Measurements from ENCODE around the gene OR4D1.

DNA sequence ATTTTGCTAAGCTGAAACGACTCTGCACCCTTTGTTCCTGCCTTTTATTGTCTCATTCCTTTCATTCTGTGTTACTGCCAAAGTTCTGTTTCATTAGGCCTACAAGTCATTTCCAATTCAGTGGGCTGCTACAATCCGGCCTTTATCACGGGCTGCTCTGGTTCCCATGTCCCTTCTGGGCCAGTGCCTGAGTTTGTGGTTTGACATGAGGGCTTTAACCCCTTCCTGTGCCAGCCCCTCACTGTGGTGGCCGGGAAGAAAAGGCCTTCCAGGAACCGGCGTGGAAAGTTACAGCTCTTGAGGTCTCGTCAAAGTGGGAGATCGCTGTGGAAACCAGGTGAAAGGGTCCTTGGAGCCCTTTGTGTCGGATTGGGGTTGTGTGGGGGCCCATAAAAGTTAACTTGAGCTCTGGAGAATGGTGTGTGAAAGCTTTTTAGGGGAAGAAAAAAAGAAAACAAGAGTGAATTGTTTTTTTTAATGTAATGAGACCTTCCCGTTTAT is 150.4 kb downstream of the MSI2 start:
- PRO-cap: bidirectional peak, plus-strand start at position 120 of the sequence, minus-strand start outside the sequence; bidirectional peak, plus-strand start at position 266 of the sequence, minus-strand start at position 177 of the sequence

DNA sequence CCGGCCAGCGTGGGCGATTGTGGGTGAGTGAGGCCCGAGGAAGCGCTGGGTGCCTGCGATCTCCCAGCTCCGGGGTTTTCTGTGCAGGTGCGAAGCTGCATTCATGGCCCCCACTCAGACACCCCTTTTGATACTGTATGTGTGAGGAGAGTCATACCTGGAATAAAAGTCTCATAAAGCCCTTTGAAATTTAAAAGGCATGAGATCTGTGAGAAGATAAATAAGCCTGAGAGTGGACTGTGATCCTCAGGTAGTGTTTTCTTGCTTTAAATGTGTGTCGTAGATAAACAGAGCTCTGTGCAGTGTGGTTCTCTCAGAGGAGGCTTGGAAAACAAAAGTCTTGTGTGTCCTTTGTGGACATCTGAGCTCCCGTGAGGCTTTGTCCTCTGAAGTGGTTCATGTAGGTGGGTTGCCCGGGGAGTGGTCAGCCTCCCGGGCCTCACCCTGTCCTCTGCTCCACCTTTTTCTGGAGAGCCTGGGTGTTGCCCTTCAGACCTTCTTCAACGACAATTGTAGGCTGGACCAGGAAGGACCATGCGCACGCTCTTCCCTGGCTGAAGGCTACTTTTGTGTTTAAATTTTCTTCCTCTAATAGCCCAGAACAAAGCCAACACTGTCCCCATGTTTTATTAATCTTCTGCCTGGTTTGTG is 151.0 kb downstream of the MSI2 start:
- PRO-cap: bidirectional peak, plus-strand start outside the sequence, minus-strand start at position 468 of the sequence

DNA sequence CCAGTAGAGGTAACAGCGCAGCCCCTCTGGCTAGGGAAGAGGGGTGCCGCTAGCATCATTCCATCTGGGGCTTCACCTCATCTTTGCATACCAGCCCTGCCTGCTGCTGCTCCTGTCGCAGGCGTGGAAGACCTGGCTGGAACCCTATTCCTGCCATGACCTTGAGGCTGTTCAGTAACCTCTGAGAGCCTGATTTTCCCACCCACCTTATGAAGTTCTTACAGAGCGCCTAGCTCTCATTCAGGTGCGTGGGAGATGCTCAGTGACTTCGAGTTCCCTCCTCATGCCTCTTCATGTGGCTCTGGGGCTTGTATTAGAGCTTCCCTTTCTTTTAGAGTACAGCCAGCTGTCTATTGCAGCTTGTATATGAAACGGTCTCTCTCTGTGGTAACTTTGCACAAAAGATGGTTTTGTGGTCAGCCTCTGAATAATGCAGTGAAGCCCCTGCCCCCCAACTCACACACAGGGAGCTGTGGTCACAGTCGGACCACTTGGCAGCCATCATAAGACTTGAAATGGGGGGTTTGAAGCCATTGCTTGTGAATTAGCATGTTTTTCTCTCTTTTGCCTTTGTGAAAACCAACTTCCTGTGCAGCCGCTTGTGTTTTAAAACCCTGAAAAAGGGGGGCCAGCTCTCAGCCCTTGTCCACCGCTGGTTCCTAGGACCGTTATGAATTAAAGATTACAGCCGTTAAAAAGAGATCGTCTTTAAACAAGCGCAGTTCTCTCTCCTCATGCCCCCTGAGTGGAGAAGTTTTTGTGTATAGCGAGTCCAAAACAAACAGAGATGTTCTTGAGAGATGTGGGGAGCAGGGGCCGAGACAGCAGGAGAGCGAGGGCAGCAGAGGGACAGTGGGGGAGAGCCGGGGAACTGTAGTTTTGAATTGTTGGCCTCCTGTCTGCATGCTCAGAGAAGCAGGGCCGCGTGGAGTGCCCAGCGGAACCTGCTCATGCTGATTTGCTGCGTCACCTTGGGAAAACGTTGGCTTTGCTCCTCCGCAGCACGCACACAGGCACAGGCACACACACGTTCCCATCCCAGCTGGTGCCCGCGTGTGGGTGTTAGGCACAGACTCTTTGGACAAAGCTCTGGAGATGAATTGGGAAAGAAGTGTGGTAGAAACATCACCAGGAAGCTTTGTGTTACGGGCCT is 198.9 kb downstream of the MSI2 start:
- PRO-cap: bidirectional peak, plus-strand start at position 459 of the sequence, minus-strand start at position 303 of the sequence; bidirectional peak, plus-strand start at position 838 of the sequence, minus-strand start at position 854 of the sequence

GRCh38 chr17:57679526-57680444 is 65.3 kb downstream of the CCDC182 start:
- PRO-cap: no peak

- PRO-cap: no peak
These were observed 3.6 kb downstream of the MRPS23 start for GRCh38 chr17:57846280-57846674.

- PRO-cap: no peak
These were observed 29.6 kb upstream of the MRPS23 start for GRCh38 chr17:57879490-57879859.

- PRO-cap: no peak
These were observed 35.4 kb upstream of the MRPS23 start for GRCh38 chr17:57885147-57885713.

- PRO-cap: no peak
These were observed 41.0 kb upstream of the MRPS23 start for GRCh38 chr17:57890866-57891229.

DNA sequence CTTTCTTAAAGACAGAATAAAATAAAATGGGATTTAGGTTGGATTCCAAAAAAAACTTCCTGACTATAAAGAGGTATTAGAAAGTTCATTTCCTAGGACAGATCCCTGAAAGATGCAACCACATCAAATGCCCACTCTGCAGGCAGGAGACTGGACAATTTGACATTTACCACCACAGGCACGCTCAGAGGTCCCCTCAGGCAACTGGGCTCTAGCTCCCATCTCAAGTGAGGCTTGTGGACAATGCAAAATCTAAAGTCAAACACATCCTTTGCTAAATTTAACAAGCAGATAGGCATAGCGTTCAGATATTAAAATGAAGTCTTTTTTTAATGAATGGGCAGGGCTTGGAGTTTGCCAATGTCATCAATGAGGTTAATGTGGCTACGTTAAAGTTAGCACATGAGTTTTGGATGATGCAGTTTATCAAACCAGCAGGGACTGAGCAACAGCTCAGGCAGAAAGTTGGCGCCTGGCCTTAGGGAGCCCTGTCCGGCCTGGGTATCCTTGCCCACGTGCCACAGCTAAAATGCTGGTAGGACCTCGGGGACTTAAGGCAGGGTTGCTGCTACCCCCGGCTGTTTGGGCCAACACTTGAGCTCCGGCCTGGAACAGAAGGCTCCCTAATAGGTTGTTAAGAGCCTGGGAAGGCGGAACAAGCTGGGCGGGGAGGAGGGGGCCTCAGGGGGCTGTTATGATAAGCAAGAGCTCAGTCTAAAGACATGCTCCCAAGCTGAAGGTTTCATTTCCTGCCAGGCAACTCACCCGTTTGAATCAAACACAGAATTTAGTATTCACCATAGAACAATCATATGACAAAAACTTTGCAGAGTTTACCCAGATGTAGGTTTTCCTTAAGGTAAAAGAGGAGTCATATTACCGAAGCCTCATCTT is 39.8 kb downstream of the CUEDC1 start:
- PRO-cap: bidirectional peak, plus-strand start at position 712 of the sequence, minus-strand start at position 570 of the sequence

DNA sequence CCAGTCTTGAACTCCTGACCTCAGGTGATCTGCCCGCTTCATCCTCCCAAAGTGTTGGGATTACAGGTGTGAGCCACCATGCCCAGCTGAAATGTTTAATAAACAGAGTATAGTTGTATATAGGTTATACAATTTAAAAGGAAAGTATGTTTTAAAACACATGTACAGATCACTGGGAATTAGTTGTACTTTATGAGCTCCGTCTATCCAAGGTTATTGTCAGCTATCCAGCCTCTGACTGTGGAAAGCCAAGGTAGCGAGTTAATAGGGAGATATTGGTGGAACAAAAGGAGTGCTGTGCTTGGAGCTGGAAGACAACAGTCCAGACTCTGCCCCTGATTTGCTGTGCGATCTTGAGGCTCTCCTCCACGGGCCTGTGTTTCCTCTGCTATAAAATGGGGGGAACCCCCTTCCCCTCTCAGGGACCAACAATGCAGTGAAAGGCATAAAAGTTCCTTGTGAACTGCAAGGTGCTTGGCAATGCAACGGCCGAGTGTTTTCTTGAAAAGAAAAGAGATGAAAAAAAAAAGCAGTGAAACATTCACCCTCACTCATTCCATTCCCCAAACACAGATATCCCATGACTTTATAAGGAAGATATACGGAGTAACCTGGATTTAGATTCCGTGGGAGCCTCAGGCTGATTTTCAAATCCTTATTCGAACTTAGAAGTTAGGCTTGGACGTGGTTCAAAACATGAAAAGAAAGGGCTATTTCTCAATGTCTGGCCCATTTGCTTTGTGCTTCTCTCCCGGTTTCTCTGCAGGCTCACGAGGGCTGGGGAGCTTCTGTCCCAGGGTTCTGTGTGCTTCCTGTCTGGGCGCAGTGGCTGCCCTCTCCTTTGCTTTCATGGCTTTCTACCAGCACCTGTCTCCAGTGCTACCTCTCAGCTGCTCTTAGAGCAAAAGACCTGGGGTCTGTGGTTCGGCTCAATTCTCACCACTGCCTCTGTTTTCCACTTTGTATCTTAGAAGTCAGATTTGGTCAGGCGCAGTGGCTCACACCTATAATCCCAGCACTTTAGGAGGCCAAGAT is 34.0 kb downstream of the CUEDC1 start:
- PRO-cap: bidirectional peak, plus-strand start at position 312 of the sequence, minus-strand start at position 242 of the sequence

DNA sequence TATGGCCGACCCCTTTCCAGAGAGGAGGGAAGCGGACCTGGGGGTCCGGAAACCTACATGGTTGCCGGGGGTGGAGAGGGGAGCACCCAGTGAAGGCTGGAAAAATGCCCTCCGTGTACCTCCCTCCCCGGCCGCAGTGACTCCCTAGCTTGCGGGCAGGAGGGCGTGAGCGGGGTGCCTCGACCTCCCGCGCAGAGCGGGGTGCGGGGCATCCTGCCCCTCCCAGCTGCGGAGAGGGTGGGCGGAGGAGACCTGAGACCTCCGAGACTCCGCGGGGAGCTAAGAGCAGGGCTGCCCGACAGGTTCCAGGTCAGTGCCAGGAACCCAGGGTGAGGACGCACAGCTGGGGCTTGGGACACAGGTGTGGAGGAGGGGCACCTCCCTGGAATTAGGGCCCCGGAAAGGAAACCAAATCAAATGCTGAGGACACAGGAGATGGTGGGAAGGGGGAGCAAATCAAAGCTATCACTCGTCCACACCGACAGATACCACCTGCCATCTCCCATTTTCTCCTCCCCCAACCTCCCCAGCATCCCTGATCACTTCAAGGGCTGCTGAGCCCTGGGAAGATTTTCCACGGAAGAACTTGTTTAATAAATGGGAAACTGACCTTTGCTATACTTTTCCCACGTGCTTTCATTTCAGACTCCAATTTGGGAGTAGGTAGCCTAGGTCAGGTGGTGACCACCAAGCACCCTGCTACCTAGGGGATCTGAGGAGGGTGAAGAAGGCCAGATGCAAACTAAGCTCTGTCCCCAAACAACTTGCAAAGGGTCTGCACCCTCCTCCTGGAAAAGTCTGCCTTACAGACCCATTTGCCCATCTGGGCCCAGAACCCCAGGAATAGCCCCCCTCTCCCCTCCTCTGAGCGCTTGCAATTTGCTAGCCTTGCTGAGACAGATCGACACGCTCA is 570 bp upstream of the CUEDC1 start:
- PRO-cap: no peak

- PRO-cap: no peak
These were observed 3.5 kb upstream of the VEZF1 start for GRCh38 chr17:57991313-57992233.

DNA sequence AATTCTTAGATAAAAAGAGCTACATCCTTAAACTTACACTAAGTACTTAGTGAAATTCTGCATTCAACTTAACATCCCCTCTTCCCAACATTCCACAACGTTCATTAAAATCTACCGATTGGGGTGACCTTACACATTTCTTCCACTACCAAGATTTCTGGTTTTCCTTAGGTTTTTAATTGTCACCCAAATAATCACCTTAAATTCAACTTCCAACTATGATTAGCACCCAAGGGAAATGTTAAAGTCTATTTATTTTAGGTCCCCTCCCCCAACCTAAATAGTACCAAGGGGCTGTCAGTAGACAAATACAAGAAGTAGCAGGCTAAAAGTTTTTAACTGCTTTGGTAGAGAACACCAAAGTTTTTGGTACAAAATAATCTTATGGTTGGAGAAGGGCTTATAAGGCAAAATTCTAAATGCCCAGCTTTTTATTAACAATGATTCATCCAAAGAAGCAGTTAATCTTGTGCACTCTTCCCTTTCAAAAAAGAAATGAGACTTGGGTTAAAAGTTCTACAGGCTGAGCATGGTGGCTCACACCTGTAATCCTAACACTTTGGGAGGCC is 4.8 kb downstream of the SRSF1 start:
- PRO-cap: no peak

DNA sequence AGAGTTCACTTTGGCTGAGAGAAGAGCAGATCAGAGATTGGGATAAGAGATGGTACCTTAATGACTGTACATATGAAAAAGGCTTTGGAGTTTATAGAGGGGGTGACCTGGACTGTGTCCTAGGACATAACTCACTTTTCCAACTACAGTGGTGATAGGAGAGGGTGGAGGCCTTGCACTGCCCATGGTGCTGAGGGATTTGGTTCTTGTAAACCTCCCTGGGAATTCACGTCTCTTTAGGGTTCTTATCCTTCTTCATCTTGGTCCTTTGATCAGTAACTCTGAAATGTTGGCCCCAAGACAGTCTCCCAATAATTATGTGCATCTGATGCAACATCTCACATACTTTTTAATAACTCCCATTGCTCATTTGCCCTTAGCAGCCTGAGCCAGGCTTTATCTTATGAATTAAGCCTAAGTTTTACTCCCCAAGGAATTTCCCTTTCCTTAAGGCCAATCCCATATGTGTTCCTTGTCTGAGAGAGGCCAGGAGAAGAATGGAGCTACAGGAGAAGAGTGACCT is at the start of gene OR4D1:
Gene OR4D1, plus strand, starts transcription at position 424 of the 523 bp plus-strand sequence.
- PRO-cap: no peak

DNA sequence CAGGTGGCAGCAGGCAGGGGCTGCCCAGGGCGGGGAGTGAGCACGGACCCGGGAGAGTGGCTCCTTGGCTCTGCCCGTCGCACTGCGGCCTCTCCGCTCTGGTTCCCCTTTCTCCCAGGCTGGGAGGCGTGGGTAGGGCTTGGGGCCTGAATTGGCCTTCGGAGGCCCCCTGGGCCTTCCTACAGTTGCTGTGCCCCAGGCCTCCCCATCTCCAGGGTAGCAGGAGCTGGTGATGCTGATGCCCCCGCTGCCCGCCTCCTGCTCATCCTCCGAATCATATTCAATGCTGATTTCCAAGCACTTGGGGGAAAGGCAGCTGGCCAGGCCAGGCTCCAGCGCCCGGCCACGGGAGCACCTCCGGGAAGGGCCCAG is 20.1 kb downstream of the TSPOAP1 start:
- PRO-cap: no peak

DNA sequence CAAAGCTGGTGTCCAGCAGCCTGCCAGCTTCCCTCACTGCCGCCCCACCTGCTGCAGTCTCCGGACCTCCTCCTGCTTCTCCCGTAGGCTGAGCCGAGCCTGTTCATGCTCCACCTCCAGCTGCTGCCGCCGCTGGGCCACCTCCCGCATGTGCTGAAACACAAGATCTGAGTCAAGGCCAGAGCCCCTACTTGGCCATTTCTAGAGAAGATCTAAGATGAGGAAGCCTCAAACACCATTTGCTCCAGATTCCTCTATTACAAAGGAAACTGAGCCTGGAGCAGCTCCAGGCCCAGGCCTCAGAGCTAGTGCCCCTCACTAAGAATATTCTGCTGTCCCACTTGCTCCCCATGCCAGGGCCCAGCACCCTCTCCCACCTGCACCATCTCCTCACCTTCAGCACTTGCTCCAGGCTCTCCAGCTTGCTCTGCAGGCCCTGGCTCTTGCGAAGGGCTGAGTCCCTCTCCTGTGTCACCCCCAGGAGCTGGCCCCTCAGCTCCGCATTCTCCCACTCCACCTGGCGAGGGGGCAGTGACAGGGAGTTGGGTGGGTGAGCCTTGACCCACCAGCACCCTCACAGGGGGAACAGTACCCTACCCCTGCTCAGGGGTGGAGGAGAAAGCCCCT is 6.2 kb downstream of the TSPOAP1 start:
- PRO-cap: no peak

DNA sequence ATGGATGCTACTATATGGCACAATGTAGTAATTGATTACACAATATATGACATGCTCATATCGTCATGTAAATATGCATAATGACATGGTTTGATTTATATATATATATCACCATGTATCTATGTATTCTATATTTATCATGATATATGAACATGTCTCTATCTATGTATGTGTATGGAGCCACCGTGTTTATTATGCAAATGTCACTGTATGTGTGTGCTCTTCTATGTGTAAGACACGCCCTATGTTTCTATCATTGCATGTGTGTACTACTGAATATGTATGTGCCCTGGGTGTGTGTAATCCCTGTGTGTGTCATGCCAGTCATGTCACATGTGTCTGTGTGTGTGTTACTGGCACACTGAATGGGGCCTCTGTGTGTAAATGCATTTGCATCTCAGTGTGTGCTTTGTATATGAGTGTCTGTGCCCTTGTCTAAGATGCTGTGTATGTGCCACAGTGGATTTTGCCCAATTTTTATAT is 1.5 kb upstream of the TSPOAP1 start:
- PRO-cap: no peak

DNA sequence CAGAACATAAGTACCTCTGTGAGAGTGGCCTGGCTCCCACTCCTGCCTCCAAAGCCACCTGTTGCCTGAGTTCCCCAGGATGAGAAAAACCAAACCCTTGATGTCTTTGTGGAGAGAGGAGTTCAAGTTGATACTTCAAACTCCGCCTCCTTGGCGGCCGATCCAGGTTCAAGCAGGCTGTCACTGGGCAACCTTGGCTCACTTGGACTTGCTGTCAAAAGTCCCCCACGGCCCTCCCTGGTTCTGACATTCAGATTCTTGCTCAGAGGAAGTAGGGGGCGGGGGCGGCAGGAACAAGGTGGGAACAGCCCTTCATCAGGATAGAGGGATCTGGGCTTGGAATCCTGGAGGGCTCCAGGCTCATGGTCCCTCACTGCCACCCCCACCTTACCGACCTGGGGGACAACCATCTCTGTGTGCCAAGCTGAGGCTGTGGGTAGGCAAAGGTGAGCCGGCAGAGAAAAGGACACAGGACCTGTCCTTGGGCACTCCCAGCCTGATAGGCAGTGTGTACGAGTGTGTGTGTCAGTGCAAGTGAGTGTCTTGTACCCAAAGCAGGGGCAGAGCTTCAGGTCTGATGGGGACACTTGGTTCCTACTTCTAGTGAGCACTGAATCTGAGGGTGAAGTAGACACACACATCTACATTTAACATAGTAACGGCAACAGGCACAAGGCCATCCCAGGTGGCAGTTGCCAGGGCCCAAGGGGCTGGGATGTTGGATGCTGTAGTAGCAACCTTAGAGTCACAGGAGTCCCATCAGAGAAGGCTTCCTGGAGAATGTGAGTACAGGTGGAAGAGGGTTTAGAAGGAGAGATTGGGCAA is 6.6 kb upstream of the TSPOAP1 start:
- PRO-cap: no peak

- PRO-cap: bidirectional peak, plus-strand start at chr17:58338334, minus-strand start at chr17:58338162
These were observed 9.5 kb upstream of the TSPOAP1 start for GRCh38 chr17:58337902-58338589.

DNA sequence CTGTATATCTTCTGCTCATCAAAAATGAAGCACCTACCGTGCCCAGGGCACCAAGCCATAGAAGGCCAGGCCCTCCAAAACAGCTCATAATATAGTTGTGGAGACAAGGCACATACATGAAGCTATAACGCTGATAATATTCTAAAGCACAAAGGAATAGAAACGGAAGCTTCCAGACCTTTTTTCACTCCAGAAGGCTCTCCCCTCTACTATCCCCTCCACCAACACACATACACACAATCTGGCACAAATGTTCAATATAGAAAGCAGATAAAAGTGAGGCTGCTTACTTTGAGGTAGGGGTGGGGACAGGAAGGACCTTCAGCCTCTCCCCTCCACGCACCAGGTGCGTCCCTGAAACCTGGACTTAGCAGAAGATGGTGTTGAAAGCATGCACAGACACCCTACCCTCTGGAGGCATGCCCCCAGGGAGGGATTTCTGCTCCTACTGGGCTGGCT is 14.0 kb upstream of the SUPT4H1 start:
- PRO-cap: no peak